HT-29 (cell line): ENCODE data around the genes BABAM1 and MAP1S.

GRCh38 chr19:17267024-17267629 lies at the start of gene BABAM1:
Gene BABAM1 (plus strand): TSS chr19:17267443.
- RAMPAGE, long total RNA = no peak

GRCh38 chr19:17337726-17338527 lies 574 bp downstream of the GTPBP3 start:
- RAMPAGE, long total RNA = no peak

DNA sequence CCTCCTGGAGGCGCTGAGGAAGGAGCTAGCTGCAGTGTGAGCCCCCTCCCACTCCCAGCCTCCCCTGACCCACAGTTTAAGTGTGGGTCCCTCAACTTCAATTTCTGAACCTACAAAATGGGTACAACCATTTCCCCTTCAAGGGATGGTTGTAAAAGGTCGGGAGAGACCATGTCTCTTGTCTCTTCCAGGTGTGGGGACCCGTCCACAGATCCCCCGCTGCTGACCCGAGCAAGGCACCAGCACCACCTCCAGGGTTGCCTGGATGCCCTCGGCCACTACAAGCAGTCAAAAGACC lies 3.9 kb downstream of the GTPBP3 start:
- RAMPAGE, long total RNA = no peak

DNA sequence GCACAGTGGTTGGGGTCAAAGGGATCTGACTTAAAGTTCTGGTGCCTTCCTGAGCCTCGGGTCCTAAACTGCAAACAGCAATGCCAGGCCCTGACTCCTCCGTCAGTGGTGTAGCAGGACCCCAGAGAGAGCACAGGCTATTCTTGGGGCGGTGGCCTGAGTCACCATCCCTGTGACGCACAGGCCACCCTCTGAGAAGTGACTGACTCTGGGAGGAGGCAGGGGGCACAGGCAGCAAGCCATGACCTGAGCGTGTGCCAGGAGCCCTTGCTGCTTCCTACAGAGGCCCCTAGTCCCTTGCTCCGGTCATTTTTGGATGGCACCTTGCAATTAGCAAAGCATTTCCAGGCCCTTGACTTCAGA lies 18.7 kb downstream of the PLVAP start:
- RAMPAGE, long total RNA = no peak

DNA sequence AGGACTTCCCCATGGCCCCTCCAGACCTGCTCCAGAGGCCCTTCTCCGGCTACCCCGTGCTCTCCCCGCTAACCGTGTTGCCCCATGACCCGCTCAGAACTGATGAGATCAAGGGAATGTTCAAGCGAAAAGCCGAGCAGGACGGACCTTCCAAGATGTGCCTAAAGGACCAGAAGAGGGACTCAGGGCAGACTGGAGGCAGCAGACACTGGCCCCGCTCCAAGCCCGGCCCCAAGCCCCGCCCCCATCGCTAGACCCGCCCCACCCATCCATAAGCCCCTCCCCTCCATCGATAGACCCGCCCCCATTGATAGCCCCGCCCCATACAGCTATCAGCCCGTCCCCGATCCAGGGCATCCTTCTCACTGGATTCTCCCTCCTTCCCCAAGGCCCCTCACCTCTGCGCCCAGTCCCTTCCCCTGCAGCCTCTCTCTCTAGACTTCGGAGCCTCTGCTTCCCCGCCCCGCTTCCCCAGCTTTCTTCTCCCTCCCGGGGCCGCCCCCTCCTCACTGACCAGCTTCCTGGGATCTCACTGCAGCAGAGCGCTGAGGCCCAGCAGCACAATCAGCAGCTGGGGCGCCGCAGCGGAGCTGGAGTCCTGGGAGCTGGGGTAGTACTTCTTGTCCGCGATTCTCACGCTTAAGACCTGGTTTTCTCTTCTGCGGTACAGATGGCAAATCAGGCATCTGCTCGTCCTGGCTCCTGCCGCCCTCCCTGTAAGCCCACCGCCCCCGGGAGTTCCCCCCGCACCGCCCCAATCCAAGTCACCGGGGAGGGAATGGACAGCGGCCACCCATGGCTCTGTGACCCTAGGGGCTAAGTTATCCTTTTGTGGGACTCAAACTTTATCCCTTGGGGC lies 2.0 kb downstream of the BST2 start:
- RAMPAGE, long total RNA = no peak

GRCh38 chr19:17406633-17407108 lies 1.2 kb upstream of the BST2 start:
- RAMPAGE, long total RNA = no peak

DNA sequence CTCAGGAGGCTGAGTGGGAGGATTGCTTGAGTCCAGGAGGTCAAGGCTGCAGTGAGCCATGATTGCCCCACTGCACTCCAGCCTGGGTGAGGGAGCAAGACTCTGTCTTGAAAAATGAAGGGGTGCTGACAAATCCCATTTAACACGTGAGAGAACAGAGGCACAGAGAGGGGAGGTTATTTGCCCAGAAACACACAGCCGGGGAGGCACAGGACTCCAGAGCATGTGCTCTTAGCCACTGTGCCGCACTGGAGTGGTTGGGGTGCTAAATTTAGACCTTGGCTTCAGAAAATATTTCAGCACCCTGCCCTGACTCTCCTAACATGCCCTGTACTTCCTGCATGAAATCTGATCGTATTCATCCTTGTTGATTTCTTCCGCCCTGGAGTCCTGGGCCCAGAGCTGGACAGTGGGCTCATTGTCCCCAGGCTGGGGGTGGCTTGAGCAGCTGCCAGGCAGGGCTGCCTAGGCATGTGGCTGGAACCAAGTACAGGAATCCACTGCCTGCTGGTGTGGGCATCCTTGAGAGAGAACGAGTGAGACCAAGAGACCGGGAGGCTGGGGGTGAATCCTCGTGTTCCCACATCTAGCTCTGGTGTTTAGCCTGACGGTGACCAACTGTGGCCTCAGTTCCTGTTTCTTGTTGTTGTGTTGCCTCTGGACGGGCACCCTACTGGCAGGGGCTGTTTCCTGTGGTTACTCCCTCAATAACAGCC lies 5.3 kb downstream of the SLC27A1 start:
- RAMPAGE, long total RNA = no peak

- RAMPAGE, long total RNA = no peak
Observed at GRCh38 chr19:17719099-17719646, at the start of gene MAP1S. Gene MAP1S (plus strand): TSS chr19:17719480.

GRCh38 chr19:17779334-17780203 lies 15.4 kb upstream of the B3GNT3 start:
- RAMPAGE, long total RNA = no peak

GRCh38 chr19:17811506-17812179 lies 9.7 kb downstream of the INSL3 start:
- RAMPAGE, long total RNA = no peak

DNA sequence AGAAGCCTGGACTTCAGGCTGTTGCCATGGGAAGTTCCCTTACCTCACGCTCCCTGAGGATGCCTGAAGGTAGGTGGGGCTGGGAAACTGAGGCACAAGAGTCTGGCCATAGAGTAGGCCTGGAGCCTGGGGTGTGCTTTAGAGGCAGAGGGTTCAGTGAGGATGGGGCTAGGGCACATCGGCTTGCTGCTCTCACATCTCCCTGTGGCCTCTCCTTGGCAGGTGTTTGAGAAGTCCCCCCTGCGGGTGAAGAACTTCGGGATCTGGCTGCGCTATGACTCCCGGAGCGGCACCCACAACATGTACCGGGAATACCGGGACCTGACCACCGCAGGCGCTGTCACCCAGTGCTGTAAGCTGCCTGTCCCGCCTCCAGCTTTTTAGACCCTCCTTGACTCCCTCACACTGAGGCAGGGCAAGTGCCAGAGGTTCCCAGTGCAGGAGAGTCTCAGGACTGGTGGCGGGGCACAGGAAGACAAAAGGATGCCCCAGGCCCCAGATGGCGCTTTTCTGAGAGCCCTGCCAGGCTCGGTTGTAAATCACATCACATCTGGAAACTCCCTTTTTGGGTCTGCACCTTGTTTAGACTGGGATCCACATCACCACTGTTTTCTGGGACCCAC lies 2.3 kb downstream of the RPL18A start:
- RAMPAGE, long total RNA = no peak

DNA sequence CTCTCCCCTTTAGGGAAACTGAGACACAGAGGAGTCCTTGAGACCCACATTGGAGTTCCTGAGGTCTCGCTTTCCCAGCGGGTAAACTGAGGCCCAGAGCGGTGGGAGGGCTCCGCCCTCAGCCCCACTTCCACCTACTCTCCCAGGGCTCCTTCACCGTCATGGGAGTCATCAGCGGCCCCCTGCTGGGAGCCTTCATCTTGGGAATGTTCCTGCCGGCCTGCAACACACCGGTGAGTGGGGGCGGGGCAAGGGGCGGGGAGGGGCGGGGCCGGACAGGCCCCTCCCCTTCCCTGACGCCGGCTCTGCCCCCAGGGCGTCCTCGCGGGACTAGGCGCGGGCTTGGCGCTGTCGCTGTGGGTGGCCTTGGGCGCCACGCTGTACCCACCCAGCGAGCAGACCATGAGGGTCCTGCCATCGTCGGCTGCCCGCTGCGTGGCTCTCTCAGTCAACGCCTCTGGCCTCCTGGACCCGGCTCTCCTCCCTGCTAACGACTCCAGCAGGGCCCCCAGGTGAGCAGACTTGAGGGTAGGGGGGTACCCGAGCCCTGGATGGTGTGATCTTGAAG lies 11.9 kb downstream of the SLC5A5 start:
- RAMPAGE, long total RNA = no peak

GRCh38 chr19:17931718-17932268 lies 1.0 kb upstream of the CCDC124 start:
- RAMPAGE, long total RNA = no peak

GRCh38 chr19:18013703-18014599 lies 6.0 kb downstream of the ARRDC2 start:
- RAMPAGE, long total RNA = no peak

DNA sequence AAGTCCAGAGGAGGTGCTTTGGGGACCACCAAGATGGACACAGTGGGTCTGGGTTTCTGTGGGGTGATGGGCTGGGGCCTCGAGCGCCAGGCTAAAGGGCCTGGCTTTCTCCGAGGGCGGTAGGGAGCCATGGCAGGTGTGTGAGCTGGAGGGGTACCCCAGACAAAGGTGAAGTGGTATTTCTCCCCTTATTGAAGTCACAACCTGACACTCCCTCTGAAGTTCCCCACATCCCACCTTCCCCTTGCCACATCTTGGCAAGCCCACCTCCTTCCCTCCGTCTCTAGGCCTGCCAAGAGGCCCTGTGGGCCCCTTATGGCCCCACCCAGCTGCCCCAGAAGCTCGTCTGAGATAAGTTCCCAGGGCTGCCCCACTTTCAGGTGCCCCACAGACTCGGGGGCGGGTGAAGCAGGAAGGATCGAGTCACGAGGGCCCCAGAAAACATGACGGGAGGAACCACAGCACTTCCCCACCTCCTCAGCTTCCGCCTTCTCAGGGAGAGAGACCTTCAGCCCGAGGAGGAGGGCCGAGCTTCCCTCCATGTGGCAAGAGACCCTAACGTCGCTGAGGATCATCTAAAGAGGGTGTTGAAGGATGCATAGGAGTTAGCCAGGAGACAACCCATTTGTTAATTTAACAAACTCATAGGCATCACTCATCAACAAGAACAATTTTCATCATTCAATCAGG lies 4.4 kb upstream of the IL12RB1 start:
- RAMPAGE, long total RNA = no peak

DNA sequence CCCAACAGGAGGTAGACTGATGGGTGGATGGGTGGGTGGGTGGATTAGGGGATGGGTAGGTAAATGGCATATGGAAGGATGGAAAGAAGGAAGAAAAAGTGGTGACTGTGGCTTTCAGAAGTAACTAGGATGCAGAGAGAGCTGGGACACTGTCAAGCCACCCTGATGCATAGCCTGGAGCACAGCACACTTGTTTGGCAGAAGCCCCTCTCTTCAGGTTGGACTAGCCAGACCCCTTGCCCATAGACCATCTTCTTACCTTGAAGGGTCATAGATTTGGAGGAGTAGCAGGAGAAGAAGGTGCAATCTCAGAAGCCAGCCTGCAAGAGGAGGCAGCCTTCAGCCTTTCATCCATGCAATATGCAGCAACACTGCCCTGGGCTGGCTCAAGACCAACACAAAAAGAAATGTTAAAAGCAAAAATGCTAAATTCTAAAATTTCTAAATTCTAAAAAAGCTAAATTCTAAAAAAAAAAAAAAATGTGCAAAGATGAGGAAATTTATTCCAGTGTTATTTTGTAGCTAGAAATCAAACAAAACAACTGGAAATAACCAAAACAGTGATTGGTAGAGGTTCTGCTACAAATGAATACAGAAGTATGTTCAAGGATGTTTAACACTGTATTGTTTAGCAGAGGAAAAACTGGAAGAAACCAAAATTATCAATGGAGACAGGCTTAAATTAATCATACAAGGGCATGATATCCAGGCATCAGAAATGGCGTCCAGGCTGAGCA lies 4.9 kb downstream of the IQCN start:
- RAMPAGE, long total RNA = no peak

DNA sequence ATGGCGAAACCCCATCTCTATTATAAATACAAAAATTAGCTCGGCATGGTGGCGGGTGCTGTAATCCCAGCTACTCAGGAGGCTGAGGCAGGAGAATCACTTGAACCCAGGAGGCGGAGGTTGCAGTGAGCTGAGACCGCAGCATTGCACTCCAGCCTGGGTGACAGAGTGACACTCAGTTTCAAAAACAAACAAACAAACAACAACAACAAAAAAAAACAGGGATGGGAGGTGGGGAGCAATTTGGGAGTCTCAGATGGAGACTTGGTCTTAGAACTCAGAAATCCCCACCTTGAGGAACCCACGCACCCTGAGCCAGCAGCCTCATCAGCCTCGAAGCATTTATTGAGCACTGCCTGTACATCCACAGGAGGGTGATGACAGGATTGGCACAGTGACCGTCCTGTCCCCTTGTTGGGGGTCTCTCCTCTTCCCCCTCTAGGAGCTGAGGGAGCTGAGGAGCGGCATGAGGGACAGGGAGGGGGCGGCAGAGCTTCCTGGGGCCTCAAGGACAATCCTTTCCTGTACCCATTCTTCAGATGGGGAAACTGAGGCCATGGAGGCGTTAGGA lies 5.5 kb downstream of the GDF15 start:
- RAMPAGE, long total RNA = no peak

DNA sequence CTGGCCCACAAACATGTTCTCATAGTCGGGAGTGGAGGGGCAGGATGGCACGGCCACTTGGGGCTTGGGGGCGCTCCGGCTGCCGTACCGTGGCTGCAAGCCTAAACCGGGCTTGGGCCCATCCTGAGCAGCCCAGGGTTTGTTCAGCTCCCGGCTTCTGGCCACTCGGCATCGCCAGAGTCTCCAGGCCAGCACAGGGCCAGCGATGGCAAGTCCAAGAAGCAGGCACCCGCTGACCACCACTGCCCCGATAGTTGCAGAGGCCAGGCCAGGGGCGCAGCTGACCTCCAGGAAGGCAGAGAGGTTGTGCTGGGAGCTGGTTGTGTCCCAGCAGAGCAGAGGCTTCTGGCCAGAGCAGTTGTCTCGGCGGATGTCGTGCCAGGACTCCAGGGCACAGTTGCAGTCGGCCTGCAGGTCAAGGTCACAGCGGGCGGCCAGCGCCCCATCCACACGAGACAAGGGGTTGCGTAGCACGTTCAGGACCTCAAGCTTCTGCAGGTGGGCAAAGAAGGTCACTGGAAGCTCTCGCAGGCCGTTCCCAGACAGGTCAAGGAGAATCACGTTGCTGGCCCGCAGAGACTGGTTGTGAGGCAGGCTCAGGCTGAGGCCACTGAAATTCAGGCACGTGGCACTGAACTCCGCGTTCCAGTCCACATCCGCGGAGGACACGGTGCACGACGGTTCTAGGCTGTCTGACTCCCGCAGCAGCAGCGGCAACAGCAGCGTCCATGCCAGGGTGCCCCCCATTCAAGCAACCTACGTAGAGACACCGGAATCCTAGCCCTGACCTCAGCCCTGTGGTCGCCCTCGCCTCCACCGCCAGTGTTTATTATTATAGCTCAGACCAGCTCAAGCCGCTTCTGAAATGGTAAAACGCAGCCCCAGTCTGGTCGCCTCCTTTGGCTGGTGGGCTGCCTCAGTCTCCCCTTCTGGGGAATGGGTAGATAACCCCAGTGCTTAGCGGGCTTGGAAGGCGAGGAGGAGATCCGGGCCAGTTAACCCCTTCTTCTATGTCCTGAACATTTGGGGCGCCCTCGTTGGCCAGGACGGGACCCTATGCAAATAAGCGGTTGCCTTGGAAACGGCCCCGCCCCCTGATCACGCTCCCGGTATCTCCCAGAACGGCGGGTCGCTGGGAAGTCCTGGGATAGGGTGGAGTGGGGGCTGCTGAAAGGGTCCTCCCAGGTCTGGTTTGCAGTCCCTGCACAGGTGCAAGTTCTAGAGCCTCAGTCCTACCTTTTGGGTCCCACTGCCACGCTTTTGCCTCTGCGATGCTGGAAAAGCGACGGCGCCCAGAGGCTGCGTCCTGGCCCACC lies 747 bp downstream of the LRRC25 start:
- RAMPAGE, long total RNA = no peak

GRCh38 chr19:18402399-18403464 lies 5.3 kb upstream of the LRRC25 start:
- RAMPAGE, long total RNA = no peak

- RAMPAGE, long total RNA = no peak
Observed at GRCh38 chr19:18420116-18420417, 869 bp downstream of the SSBP4 start.